Thoracic aorta endothelial cell (primary cell): ENCODE data around the gene CFAP91.

DNA sequence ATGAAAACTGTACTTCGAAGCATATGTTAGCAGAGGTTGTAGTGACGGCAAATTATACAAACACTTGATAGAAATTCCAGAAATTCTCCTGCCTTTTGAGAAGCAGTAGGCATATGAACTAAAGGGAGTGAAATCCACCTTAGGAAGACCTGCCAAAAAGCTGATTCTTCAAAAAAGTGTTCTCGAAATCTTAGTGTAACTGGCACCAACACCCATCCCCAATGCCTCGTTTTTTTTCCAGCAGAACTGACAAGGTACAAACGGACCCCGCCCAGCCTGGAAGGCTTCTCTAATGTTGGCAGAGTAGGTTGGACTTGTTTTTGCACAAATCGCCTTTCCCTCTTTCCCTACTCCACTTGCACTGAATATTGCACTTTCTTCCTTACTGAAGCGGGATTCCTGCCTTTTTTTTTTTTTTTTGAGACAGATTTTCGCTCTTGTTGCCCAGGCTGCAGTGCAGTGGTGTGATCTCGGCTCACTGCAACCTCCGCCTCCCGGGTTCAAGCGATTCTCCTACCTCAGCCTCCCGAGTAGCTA is 581 bp upstream of the TIMMDC1 start:
- CAGE, long polyA plus RNA = no peak

GRCh38 chr3:119561701-119562065 is 2.3 kb upstream of the CD80 start:
- CAGE, long polyA plus RNA = no peak

DNA sequence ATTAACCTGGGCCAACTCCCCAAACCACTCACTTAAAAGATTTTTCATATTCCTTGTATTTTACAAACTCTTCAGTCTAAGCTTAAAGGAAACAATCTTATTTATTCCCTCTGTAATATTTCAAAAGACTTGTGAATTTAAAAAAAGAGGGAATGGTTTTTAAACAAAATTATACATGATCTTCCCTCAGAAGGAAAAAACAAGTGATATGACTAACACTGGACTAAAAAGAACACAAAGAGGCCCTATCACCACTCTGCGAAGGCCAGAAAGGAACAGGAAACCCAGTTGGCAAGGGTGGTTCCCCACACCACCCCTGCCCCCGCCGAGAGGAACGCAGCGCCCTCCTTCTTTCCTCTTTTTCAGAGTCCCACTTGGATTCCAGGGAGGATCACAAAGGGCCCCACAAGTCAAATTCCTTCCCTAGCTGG is 29.6 kb downstream of the PLA1A start:
- CAGE, long polyA plus RNA = no peak

- CAGE, long polyA plus RNA = no peak
Measured at GRCh38 chr3:119628799-119629491, 31.3 kb downstream of the PLA1A start.

DNA sequence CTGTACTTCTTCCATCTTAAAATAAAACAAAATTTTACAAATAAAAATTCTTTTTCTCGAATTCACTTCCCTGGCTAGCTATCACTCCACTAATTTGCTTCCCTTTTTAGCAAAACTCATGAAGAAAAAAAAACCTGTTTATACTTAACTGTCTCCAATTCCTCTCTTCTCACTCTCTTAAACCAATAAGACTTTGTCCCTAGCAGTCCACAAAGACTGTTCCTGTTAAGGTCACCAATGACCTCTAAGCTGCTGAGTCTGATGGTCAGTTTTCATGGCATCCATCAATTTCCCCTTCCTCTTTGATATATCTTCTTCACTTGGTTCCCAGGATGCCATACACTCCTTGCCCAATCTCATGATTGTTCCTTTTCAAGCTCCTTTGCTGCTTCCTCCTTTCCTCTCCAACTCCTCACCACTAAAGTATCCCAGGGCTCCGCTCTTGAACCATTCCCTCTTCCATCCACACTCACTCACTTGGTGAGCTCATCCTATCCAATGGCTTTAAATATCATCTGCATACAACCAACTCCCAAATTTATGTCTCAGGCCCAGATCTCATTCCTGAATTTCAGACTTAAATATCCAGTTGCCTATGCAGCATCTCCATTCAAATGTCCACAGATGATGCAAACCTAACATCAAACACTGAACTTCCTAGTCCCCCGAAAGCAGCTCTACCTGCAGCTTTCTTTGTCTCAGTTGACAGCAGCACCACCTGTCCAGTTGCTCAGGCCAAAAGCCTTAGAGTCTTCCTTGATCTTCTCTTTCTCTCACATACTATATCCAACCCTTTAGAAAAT is 10.0 kb downstream of the POPDC2 start:
- CAGE, long polyA plus RNA = no peak

DNA sequence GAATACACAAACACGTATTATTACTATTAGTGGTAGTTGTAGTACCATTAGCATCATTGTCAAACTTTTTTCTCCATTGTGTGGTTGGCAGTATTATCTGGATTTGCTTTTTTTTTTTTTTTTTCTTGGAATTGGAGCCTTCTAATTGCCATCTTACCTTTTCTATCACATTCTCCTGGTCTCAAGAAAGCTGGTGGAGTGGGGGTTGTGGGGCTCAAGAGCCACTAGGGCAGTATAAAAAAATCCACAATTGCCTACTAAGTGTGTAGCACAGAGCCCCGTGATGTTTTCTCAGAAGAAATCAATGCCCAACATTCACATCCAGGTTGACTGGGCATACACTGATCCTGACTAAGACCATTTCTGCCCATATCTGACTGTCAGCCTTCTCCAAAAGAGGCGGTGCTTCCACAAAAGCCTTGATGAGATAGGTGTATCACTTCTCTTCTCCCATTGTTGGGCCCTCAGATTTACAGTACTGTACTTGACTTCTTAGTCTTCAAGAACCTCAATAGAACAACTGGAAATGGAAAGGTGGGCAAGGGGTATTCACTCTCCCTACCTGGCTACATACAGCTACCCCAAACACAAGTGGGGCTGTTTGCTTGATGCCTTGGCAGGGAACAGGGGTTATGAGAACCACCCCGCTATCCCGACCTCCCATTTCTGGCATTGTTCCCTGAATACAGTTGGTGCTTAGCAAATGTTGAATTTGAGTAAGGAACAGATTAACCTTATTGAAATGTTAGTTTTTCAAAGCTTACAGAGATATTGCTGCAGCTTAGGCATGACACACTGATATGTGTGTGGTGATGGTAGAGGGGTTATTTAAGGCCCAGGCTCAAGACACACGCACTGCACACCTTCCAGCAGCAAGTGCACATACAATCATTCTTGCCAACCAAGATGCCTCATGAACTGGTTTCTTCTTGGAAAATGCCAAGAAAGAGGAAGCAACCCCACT is 1.3 kb downstream of the POPDC2 start:
- CAGE, long polyA plus RNA = no peak

GRCh38 chr3:119665007-119665460 is 4.6 kb upstream of the POPDC2 start:
- CAGE, long polyA plus RNA = no peak

DNA sequence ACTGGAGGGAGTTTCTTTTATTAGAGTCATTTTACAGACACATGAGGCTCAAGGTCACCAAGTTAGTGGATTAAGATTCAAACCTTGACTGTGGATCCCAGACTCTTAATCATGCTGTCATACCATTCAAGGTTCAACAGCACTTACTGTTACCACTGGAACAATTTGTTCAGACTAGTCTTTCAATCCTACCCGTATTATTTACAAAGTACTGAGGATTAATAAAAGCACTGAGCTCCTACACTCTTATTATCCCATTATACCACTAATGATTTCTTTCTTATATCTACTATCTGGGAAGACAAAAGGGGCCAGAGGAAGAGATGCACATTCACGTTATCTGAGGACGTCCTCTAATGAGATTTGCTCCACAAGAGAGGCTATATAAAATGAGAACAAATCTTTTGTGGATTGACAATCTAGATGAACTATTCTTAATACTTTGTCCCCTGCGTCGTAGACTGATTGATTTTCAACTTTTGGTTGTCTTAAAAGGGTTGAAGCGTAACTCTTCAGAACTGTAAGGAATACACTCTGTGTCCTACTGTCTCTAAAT is 1.0 kb downstream of the COX17 start:
- CAGE, long polyA plus RNA = no peak

DNA sequence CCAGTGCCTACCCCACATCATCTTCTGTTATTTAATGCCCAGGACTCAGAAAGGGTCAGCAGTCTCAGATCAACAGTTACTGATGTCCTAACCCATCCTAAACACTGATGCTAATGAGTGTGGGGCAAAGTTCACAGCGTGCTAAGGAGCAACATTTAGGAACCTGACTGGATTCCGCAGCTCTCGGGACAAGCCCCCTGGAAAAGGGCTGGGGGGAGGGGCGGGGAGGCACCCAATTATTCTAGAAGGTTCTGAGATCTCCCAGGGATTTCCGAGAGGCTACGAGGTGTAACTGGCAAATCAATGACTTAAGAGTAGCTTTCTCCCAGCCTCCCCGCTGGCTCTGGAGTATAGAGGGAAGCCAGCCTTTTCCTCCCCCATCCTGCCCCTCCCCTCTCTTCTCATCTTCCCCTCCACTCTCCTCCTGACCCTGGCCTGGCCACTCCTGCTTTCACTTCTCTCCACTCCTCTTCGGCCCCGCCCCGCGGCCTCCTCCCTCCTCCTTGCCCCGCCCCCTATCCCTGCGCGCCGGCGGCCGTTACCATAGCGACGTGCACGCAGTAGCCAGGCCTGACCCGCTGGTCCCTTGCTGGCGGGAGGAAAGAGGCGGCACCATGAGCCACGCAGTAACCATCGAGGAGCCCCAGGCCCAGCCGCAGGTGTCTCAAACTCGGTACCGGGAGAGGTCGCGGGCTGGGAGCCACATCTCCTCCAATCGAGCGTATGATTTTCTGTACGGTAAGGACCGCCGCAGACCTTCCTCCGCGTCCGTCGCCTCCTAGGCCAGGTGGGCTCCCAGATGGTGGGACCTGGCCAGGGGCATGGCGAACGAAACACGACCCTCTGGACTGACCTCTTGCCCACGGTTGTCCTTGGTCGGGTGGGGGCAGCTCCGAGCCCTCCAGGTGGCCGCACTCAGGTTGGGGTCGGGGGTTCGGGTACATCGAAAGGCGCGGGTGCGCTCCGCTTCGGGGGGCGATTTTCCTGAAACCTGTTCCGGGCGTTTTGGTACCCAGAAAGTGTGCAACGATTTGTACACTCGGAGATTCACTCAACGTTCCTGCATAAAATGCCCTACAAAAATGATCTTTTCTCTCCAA is at the start of gene CFAP91:
Gene CFAP91 (plus strand): TSS at position 538 of the 1,100 bp plus-strand sequence.
- CAGE, long polyA plus RNA = no peak

DNA sequence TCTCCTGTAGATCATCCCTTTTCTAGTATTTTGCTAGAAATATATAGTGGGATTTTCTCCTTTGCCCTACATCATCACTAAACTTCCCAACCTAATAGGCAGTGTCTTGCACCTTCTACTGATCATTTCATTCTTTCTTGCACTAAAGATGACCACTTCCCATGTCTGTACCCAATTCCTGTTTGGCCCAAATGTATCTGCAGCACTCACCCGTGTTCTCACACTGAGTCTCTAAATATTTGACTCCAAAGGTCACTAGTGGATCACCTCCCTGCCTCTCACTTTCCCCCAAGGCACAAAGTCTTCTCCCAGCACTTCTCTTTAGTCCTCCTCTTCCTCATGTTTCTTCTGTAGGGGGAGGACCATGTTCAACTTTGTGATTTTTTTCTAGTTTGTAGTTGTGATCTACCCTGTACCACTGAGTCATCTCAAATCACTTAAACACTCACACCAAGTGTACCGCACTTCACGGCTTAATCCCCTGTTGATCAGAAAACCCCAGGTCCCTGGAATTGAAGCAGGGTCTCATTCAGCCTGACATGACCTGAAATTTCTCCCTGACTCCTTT is 13.9 kb downstream of the NR1I2 start:
- CAGE, long polyA plus RNA = no peak

- CAGE, long polyA plus RNA = no peak
Measured at GRCh38 chr3:119958596-119958972, 135.7 kb downstream of the GSK3B start.

DNA sequence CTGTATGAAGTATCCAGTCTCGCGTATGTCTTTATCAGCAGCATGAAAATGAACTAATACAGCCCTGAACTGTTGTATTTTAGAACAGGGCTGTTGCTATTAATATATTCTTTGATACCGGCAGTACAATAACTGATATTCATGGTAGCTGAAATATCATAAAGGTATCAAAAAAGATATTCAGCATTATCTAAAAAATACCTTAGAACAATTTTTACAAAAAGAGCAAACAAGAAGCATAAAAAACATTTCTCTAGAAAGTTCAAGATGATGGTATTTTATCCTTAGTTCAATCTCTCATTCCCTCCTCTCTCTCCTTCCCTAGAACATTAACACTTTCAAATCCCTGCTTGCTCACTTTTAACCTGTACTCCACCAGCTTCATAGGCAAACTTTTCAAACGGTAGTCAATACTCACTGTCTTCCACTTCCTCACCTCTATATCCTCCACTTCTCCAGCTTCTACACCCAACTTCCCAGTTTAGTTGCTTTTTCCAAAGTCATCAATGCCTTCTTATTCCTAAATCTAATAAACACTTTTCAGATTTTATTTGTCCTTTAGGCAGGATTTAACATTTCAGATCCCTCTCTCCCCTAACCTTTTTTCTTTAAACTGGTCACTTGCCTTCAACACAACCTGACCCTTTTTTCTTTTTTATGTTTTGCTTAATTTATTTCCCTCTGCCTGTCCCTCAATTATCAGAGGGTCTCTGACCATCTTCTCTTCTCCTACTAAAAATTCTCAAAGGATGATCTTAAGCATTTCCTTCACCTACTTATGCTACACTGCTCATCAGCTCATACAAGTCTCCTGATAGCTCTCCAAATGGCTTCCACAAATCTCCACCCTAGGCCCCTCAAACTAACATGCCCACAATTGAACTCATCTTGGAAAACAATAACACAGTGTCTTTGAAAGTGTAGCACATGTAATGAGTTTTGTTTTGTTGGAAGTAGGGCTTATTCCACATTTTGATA is 40.0 kb downstream of the GSK3B start:
- CAGE, long polyA plus RNA = no peak

DNA sequence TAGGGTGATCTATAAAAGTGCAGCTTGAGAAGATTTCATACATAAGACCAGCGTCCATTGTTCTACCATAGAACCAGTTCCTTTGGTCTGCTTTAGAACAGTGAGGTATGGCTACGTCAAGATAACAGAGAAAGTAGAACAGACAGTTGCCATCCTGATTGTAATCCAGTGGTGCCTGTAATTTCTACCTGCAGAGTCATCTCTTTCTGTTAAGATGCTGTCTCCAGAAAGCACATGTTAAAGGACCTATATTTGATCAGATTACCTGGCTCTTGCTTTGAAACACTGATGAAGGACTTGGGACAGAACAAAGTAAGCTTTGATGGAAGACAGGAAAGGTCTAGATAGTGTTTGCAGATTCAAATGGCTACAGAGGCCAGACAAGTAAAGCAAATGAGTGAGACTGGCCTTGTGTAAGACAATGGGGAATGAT is 1.6 kb upstream of the GSK3B start:
- CAGE, long polyA plus RNA = no peak

DNA sequence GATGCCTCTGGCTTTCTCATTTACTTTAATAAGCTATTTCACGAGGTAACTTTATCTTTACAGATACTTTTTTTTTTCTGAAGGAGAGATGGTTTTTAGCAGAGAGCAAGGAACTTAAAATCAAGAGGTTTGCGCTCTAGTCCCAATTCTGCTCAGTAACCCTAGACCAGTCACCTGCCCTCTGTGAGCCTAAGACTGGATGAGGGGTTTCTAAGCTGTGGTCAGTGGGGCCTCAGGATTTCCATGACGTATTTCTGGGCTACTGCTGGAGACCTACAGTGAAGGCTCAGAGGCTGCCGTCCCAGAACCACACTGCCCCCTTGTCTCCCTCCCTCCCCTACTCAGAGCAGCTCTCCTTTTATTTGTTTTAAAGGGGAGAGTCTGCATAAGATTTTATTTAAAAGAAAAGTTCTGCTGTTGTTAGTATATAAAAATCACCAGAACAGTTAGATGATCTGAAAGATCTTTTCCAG is 28.8 kb upstream of the NDUFB4 start:
- CAGE, long polyA plus RNA = no peak

DNA sequence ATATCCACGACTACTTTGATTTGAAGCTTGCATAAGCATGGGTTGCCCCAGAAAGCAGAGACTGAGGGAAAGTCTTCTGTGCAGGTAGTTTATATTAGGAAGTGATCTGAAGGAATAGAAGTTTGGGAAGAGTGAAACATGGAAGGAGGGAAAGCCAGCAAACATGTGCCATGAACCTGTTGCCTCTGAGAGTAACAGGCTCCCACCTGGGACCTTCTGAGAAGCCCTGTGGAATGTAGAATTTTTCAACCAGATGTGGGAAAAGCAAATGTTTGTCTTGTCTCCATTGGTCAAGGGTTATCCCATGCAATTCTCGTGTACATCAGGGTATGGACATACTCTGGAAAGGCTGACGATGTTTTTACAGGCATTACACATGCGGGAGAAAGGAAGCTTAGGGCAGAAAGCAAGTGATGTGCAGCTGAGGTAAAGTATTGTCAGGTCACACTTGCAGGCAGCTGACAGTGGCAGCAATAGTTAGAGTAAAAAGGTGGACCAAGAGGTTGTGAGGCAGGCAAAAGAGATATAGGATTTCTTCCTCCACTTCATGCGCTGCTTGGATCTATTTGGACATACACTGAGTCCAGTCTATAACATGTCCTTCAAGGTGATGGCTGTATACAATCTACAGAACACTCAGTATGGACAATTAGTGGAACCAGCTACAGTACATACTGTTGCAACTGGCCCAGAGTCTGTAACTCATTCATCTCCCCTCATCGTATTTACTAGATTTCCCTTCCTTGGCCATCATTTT is 7.3 kb downstream of the NDUFB4 start:
- CAGE, long polyA plus RNA = no peak

GRCh38 chr3:120616261-120616543 is 20.1 kb downstream of the NDUFB4 start:
- CAGE, long polyA plus RNA = no peak

DNA sequence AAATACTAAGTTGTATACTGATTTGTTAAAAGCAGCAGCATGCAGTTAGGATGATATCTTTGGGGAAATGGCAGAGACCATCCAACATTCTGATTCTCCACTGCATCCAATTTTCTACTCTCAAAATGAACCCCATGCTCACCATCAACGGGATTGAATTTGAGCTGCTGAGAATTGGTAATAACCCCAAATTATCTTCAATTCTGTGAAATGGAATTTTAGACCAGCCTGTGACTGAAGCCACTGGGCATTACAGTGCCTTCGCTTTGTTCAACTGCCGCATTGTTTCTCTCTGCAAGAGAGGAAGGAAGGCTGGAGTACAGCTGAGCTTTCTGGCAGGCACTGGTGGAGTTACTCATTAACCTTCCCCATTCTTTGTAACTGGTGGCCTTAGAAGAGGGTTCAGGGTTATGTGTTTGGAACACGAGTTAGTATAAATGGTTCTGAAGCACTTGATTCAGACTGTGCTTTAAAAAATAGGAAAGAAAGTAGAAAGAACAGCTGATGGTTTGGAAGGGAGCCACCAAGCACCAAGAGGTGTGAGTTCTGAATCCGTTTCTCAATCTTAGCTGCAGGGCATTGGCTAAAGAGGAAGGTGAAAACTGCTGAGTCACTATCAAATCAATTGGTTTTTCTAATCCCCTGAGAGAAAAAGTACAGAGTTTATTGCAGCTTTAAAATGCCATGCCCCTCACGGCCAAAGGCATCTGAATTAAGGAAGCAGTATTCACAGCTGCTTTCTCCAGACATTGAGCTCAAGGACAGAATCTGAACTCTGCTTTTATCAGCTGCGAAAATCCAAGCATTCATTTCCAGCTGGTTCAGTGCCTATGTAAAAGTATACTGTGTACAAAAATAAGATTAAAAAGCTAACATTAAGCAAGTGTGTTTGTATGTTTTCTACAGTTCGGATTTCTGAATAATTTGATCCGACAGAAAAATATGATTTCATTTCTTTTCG is 3.6 kb downstream of the HGD start:
- CAGE, long polyA plus RNA = no peak

GRCh38 chr3:120688079-120688548 is 6.1 kb upstream of the HGD start:
- CAGE, long polyA plus RNA = no peak

GRCh38 chr3:120816880-120817442 is 74.4 kb downstream of the GTF2E1 start:
- CAGE, long polyA plus RNA = no peak

GRCh38 chr3:120909476-120910037 is 1.6 kb downstream of the STXBP5L start:
- CAGE, long polyA plus RNA = no peak